AG04450 (cell line): Measurements from ENCODE around the genes ADGRL4 and SAMD13.

DNA sequence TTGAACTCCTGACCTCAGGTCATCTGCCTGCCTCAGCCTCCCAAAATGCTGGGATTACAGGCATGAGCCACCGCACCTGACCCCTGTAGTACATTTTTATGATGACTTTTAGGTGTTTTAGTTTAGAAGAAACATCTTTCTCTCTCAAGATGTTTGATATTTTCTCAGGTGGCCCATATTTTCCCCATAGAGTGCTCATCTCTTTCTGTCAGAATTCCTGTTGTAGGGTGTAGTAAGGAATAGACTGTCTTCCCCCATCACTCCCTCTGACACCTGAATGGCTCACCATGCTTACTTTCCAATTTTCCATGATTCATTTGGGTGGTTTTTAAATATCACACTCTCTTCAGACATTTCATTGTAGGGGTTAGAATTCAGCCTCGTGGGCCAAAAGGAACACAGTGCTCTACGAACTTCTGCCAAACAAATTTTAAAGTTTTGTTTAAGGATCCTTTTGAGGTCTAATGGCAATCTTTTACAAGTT lies 24.0 kb downstream of the GIPC2 start:
- CAGE, long polyA plus RNA, result no peak
- RRBS, result no CpG with 5 or more reads among the region's 3 CpGs

- CAGE, long polyA plus RNA, result start-site peak on the minus strand at chr1:79006691-79006789, 162 and 280 reads in 2 replicates
- RRBS, result 6% methylated on average over 4 of the region's 36 CpGs
Observed at GRCh38 chr1:79006498-79007013, at the start of gene ADGRL4. Gene ADGRL4, minus strand, starts transcription at chr1:79006730.

DNA sequence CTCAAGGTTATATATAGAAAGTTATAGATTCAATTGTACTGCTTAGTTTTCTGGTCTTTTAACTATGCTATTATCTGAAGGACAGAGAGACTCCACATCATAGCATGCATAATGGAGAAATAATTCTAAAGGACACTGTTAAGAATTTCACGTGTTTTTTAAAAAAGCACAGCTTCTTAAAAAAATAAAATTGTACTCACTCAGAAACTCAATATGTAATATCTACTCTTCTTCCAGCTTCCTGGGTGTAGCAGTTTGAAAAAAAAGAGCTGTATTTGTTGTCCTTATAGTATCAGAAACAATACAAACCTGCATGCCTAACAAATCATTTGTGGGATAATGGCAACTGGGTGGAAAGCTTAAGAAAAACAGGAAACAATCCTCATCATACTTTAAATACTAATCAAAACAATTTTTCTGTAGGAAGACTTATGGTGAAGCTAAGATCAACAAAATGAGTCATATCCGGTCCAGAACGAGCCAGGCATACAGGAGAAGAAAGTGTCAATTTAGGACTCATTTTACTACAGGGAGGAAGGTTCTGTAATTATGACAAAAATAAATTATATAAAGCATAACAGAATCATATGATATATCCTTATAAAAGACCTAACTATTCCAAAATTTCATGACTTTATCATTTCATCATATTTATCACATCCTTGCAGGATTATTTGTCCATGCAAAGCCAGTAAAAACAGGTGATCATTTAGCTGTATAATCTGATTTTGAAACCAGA lies 181.8 kb upstream of the ADGRL4 start:
- CAGE, long polyA plus RNA, result no peak
- RRBS, result no CpG with 5 or more reads among the region's 3 CpGs

DNA sequence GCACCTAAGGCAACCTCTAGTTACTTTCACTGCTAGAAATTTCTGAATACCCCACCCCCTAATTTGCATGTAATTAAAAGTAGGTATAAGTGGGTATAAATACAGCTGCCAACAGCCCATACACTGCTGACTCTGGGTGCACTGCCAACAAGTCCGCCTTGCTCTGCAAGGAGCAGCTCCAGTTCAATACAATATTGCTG lies 981.8 kb downstream of the ADGRL2 start:
- CAGE, long polyA plus RNA, result no peak
- RRBS, result no CpG with 5 or more reads among the region's 1 CpG

GRCh38 chr1:84247132-84247930 lies 54.2 kb upstream of the SAMD13 start:
- CAGE, long polyA plus RNA, result no peak
- RRBS, result no CpG with 5 or more reads among the region's 10 CpGs

GRCh38 chr1:84300898-84301827 lies at the start of gene SAMD13:
Gene SAMD13, plus strand, starts transcription at chr1:84301708.
- CAGE, long polyA plus RNA, result no peak
- RRBS, result no CpG with 5 or more reads among the region's 6 CpGs

DNA sequence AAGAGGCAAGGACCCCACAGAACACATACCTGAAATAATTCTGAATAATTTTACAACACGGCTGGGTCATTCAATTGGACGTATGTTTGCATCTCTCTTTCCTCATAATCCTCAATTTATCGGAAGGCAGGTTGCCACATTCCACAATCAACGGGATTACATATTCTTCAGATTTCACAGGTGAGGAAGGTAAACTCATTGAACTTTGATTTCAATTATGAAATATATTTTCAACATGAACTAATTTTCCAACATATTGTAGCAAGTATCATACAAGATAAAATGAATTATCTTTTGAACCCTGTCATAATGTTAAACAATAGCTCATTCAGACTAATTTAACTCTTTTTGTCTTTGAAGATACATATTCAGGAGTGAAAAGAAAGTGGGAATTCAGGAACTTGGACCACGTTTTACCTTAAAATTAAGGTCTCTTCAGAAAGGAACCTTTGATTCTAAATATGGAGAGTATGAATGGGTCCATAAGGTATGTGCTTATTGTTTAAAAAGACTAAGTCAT lies 10.2 kb upstream of the SPATA1 start:
- CAGE, long polyA plus RNA, result no peak
- RRBS, result no CpG with 5 or more reads among the region's 5 CpGs

- CAGE, long polyA plus RNA, result no peak
- RRBS, result no CpG with 5 or more reads among the region's 8 CpGs
Observed at GRCh38 chr1:84504185-84505073, 1.8 kb upstream of the SPATA1 start.

GRCh38 chr1:84720380-84720778 lies 30.1 kb upstream of the SSX2IP start:
- CAGE, long polyA plus RNA, result no peak
- RRBS, result no CpG with 5 or more reads among the region's 3 CpGs

DNA sequence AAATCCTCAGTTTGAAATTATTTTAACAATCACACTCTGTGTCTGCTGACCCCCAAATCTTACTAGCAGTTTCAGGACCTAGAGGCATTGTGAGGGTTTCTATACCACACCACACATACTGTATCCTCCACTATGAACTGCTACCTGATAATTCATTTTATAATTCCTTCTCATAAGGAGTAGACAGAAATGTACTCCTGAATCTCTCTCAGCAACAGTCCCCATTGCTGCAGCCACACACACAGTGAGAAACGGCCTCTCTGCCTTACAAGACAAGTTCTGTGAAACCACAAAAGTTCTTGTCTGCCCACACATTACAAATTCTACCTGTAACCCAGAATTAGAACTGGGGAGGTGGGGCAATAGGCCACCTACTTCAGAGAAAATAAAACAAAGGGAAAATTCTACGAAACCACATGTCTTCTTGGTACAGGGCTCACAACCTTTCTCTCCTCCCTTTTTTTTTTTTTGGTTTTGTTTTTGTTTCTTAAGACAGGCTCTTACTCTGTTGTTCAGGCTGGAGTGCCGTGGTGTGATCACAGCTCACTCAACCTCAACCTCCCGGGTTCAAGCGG lies 30.3 kb downstream of the LPAR3 start:
- CAGE, long polyA plus RNA, result no peak
- RRBS, result no CpG with 5 or more reads among the region's 5 CpGs

DNA sequence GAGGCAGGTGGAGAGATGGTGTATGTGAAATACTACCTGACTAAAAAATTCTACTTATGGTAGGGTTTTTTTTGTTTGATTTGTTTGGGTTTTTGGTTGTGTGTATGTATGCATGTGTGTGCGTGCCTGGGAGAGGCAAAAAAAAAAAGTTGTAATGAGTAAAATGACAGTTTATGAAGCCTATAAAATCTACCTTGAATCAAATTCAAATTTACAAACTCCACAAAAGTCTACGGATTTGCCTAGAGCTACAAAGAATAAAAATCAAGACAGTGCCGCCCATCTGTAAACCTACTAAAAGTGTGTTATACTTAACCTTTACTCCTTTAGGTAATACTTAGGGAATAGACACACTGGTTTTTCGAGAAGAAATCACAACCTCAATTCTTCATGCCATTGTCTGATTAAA lies 1.2 kb downstream of the SYDE2 start:
- CAGE, long polyA plus RNA, result no peak
- RRBS, result no CpG with 5 or more reads among the region's 4 CpGs

GRCh38 chr1:85253190-85253766 lies 6.2 kb downstream of the C1orf52 start:
- CAGE, long polyA plus RNA, result no peak
- RRBS, result no CpG with 5 or more reads among the region's 3 CpGs

- CAGE, long polyA plus RNA, result no peak
- RRBS, result 2% methylated on average over 37 of the region's 81 CpGs
Observed at GRCh38 chr1:85576780-85577690, 3.5 kb upstream of the CCN1 start.

DNA sequence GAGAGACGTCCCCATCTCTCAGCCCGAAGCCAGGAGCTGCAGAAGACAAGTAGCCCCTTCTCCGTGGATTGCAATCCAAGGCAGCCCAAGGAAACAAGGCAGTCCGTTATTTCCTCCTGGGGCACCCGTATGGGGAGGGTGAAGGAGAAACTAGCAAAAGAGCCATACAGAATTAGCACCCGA lies 2.9 kb upstream of the CCN1 start:
- CAGE, long polyA plus RNA, result no peak
- RRBS, result no CpG with 5 or more reads among the region's 6 CpGs

GRCh38 chr1:85582357-85582911 lies 1.9 kb downstream of the CCN1 start:
- CAGE, long polyA plus RNA, result no peak
- RRBS, result no CpG with 5 or more reads among the region's 18 CpGs

GRCh38 chr1:85611665-85612229 lies 31.2 kb downstream of the CCN1 start:
- CAGE, long polyA plus RNA, result no peak
- RRBS, result no CpG with 5 or more reads among the region's 5 CpGs

GRCh38 chr1:86354565-86355173 lies 41.5 kb downstream of the ODF2L start:
- CAGE, long polyA plus RNA, result no peak
- RRBS, result no CpG with 5 or more reads among the region's 2 CpGs

DNA sequence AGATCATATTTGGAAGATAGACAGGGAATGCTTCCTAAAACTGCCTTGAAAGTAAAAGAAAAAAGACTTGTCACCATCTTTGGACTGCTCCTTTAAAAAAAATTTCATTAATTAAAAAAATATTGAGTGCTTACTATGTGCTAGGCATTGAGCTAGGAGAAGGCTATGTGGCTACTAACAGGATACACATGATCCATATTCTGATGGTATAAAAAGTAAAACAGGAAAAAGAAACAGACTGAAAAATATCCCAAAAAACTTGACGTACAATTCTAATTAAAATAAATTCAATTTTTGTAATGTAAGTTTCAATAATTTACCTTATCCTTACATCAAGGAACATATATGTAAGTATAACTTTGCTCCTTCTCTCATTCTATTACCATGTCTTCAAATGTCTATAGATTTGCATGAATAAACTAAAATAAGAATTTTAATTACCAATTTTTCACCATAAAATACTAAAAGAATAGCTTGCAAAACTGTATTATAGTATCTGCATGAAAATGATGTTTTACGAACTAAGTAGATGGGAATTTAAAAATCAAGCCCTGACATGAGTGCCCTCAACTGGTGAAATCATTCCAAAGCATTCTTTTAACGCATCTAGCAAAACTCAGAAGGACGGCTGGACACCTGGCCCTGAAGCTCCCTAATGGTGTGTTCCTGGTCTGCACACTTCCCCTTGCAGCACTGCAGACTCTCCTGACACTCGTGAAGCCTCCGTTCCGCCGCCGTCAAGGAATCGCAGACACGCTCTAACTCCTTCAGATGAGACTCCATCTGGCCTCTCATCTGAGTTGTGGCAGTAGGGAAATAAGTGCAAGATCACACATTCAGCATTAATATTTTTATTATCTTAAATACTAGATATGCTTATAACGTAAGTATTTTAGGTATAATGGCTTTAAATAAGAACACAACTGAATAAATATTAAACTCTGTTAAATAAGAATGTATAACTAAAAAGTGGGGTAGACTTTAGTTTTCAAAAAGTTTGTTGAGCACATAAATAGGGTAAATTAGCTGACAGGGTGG lies 40.0 kb downstream of the ODF2L start:
- CAGE, long polyA plus RNA, result no peak
- RRBS, result no CpG with 5 or more reads among the region's 12 CpGs

DNA sequence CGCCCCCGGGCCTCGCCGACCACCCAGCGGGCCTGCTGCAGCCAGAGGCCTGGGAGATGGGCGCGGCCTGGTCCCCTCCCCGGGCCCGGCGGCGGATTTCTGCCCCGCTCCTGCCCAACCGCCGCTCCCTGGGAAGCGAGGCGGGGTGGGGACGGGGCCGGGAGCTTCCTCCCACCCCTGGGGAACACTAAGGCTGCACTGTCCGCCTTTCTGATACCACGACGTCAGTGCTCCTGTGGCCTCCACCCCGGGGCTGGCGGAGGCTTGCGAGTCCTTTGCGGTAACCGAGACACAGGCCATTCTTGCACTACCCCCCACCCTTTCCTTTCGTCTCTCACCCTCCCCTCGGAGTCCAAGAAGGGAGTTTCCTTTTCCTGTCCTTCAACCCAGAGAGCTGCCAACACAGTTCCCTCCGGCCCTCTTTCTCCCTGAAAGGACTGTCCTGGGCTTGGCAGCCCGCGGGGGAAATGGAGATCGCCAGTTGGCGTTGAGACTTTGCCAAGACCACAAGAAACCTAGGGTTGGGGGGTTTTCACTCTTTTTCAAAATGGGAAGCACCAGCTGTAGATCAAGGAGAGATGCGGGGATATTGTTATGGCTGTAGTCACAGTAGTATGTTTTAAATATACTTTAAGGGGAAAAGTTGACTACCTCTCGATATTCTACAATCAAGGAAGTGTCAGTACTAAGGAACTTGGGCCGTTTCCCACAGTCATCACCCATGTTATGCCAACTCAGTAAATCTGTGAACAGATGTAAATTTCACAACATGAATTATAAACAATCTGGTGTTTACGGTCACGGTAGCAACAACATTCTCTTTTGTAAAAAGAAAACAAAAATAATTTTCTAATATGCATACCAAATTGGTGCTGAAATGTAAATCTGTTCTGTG lies 917 bp downstream of the SH3GLB1 start:
- CAGE, long polyA plus RNA, result no peak
- RRBS, result 3% methylated on average over 20 of the region's 38 CpGs

DNA sequence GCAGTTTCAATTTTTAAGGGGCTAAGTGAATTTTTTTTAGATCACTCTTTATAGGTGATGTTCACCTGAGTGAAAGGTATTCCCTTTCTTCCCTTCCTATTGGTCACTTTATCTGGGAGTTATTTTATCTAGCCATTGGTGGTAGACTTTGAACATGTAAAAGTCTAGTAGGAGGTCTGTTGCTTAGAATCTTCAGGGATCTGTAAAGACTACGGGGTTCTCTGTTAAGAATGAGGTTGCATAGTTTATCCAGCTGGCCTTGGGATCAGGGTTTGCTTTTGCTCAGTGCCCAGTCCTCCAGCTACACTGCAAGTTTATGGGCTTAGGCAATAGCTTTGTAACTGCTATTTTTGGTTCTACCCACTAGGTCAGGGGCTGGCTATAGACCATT lies 9.7 kb downstream of the SH3GLB1 start:
- CAGE, long polyA plus RNA, result no peak
- RRBS, result no CpG with 5 or more reads among the region's 1 CpG